IMR-90 (cell line): ENCODE measurements around the genes COL8A2, LSM10, DNALI1, GNL2 and RSPO1.

GRCh38 chr1:36066513-36067209, 17.2 kb upstream of the TEKT2 start:
- RRBS, result no CpG with 5 or more reads among the region's 5 CpGs
CAGE:
- cytosol, long polyA plus RNA, result no peak
- long polyA plus RNA, result no peak
- nucleus, long polyA plus RNA, result no peak

GRCh38 chr1:36093124-36093788, 4.6 kb downstream of the ADPRS start:
- RRBS, result no CpG with 5 or more reads among the region's 12 CpGs
CAGE:
- cytosol, long polyA plus RNA, result no peak
- long polyA plus RNA, result no peak
- nucleus, long polyA plus RNA, result no peak

GRCh38 chr1:36115027-36115694, 9.9 kb downstream of the COL8A2 start:
- RRBS, result 50% methylated on average over 4 of the region's 23 CpGs
CAGE:
- cytosol, long polyA plus RNA, result no peak
- long polyA plus RNA, result no peak
- nucleus, long polyA plus RNA, result no peak

GRCh38 chr1:36124909-36126057, at the start of gene COL8A2:
COL8A2 (minus strand) TSS chr1:36125222.
- RRBS, result 9% methylated on average over 57 of the region's 105 CpGs
CAGE:
- cytosol, long polyA plus RNA, result no peak
- long polyA plus RNA, result no peak
- nucleus, long polyA plus RNA, result no peak

DNA sequence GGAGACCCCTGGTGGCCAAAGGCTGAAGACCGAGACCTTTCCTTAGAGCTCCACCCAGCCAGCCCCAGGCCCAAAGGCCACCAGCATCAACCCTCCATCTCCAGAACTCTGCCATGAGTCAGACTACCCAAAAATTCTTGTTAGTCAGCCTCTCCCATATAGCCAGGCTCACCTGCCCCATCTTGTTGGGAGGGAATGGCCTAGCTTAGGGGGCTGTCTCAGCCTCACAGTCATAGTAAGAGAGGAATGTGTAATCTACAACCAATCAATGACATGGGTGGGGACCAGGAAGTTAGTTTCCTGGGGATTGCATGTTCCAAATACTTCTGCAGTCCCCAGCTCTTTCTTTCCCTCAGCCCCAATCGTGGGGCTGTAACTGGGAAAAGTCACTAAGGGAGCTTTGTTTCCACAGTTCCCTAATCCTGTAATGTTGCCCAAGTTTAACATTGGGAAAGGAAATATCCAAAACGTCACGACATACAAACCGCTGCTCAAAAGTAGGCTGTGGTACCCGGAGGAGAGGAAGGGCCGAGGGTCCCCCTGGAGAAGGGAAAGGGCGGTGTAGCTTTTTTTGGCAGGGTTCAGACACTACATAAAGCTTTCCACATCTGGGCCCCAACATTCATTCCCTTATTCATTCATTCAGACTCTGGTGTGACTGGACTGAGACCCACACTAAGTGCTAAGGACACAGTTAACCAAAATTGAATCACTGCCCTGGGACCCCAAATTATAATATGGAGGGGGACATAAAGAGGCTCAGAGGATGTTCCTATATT, 10.1 kb upstream of the COL8A2 start:
- RRBS, result no CpG with 5 or more reads among the region's 8 CpGs
CAGE:
- cytosol, long polyA plus RNA, result no peak
- long polyA plus RNA, result no peak
- nucleus, long polyA plus RNA, result no peak

DNA sequence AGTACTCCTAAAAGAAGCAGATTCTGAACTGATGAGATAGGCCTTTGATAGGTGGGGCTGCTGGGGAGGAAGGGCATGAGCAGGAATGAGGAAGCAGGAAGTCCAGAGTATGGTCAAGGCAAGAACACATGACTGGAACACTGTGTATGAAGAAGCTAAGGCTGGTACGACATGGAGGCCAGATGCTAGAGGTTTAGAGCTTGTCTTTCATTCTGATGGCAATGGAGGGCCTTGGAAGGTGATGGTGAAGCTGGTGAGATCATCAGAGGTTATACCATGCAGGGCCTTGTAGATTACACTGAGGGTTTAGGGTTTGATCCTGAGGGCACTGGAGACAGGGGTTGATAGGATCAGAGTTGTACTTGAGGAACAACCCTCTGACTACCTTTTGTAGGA, 11.4 kb upstream of the THRAP3 start:
- RRBS, result no CpG with 5 or more reads among the region's 1 CpG
CAGE:
- cytosol, long polyA plus RNA, result no peak
- long polyA plus RNA, result no peak
- nucleus, long polyA plus RNA, result no peak

DNA sequence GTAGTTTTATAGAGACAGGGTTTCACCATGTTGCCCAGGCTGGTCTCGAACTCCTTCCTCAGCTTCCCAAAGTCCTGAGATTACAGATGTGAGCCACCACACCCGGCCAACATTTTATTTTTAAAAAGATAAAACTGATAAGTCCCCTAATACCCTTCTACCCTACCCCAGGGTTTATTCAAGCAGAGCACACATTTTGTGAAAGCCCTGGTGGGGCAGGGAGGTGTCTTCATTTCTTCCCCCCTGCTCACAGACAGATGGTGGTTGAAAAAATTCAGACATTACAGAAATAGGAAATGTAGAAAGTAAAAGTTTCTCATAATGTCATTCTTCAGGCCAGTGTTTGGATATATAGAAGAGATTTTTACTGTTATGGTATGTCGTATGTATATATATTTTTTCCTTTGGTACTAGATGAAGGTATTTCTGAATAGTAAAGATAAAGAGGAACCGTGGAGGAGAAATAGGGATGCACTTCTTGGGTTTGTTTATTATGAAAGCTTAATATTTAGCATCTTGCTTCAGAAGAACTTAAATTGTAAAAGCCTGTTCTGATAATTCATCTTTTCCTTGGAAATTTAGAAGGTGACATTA, 10.0 kb downstream of the THRAP3 start:
- RRBS, result no CpG with 5 or more reads among the region's 4 CpGs
CAGE:
- cytosol, long polyA plus RNA, result no peak
- long polyA plus RNA, result no peak
- nucleus, long polyA plus RNA, result no peak

- RRBS, result no CpG with 5 or more reads among the region's 26 CpGs
CAGE:
- cytosol, long polyA plus RNA, result no peak
- long polyA plus RNA, result no peak
- nucleus, long polyA plus RNA, result no peak
Measured at GRCh38 chr1:36386091-36386853, 548 bp upstream of the STK40 start.

GRCh38 chr1:36397142-36398332, at the start of gene LSM10:
LSM10 (minus strand) TSS chr1:36397908.
- RRBS, result 2% methylated on average over 36 of the region's 65 CpGs
CAGE:
- cytosol, long polyA plus RNA, result no peak
- long polyA plus RNA, result no peak
- nucleus, long polyA plus RNA, result no peak

- RRBS, result no CpG with 5 or more reads among the region's 4 CpGs
CAGE:
- cytosol, long polyA plus RNA, result no peak
- long polyA plus RNA, result no peak
- nucleus, long polyA plus RNA, result no peak
Measured at GRCh38 chr1:36483142-36483518, 417 bp upstream of the CSF3R start.

DNA sequence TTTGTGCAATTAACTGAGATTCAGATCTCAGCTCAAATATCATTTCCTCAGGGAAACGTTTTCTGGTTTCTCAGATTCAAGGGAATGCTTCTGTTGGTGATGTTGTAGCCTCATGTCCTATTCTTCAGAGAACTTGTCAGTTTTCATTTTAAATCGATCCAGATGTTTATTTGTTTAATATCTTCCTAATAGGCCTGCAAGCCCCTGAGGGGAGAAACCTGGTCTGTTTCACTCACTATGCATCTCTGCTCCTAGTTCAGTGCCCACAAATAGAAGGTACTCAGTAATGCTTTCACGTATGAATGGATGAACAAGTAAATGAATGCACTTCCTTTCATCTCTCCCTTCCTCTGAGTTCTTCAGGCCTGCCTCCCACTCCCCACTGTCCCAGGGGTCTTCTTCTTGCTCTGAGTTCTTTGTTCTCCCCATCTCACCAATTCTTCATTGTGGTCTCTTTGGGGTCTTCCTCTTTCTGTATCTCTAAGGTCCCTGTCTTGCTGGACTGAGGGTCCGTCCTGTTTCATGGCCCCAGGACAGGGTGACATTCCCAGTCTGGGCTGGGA, 24.4 kb upstream of the GRIK3 start:
- RRBS, result no CpG with 5 or more reads among the region's 4 CpGs
CAGE:
- cytosol, long polyA plus RNA, result no peak
- long polyA plus RNA, result no peak
- nucleus, long polyA plus RNA, result no peak

GRCh38 chr1:37479253-37479557, 4.8 kb downstream of the ZC3H12A start:
- RRBS, result no CpG with 5 or more reads among the region's 5 CpGs
CAGE:
- cytosol, long polyA plus RNA, result no peak
- long polyA plus RNA, result no peak
- nucleus, long polyA plus RNA, result no peak

DNA sequence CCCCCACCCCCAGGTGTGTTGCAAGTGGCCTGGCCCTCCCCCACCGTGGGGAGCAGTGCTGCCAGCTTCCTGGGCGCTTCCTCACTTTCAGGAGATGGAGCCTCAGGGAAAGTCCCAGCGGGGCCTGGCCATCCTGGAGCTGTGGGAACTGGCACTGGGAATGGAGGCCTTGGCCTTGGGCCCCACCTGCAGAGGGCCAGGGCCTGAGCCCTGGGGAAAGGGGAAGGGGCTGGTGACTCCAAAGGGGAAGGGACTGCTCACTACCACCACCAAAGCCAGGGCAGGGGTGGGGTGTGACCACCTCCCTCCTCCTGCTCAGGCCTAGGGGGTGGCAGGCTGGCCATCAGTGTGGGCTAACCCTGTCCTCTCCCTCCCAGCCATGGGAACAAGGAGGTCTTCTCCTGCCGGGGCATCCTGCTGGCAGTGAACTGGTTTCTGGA, 5.6 kb downstream of the ZC3H12A start:
- RRBS, result no CpG with 5 or more reads among the region's 4 CpGs
CAGE:
- cytosol, long polyA plus RNA, result no peak
- long polyA plus RNA, result no peak
- nucleus, long polyA plus RNA, result no peak

- RRBS, result no CpG with 5 or more reads among the region's 4 CpGs
CAGE:
- cytosol, long polyA plus RNA, result no peak
- long polyA plus RNA, result no peak
- nucleus, long polyA plus RNA, result no peak
Measured at GRCh38 chr1:37498961-37499753, 15.4 kb downstream of the MEAF6 start.

DNA sequence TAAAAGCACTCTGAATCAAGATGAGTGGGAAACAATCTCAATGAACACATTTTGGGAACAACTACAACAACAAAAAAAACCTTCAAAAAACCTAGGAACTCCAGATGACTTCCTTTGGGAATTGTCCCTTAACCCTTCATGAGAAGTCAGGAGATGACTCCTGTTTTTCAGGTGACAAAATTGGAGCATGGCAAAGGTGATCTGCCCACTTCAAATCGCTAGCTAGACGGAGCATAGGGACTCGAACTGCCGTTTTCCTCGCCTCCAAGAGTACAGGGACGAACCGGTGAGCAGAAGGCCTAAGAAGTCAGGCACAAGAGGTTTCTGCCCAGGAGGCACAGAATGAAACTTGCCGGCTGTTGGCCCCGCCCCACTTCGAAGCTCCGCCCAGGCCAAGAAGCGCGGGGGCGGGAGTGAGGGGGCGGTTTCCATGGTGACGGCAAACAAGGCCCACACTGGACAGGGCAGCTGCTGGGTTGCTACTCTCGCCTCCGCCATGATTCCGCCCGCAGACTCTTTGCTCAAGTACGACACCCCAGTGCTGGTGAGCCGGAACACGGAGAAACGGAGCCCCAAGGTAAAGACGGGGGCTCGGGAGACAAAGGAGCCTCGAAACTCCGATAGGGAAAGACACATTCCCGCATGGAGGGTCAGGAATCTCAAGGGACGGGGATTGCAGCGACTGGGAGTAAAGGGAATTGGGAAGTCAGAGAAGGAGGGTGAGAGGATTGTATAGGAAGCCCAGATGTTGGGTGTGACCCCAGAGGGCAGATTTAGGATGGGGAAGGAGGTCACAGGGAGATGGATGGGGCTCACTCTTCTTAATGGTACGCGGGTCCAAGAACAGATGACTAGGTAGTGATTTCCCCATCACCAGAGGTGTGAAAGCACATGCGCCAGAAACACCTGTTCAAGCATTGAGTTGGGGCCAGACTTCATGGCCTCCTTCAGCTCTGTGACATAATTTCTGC, at the start of gene DNALI1:
DNALI1 (plus strand) TSS at position 442 of the 971 bp plus-strand sequence.
- RRBS, result 4% methylated on average over 2 of the region's 34 CpGs
CAGE:
- cytosol, long polyA plus RNA, result start-site peak on the plus strand centred at position 500 of the sequence, 54 bp wide, 242 and 413 reads in 2 replicates
- long polyA plus RNA, result no peak
- nucleus, long polyA plus RNA, result start-site peak on the plus strand centred at position 504 of the sequence, 50 bp wide, 216 and 193 reads in 2 replicates

DNA sequence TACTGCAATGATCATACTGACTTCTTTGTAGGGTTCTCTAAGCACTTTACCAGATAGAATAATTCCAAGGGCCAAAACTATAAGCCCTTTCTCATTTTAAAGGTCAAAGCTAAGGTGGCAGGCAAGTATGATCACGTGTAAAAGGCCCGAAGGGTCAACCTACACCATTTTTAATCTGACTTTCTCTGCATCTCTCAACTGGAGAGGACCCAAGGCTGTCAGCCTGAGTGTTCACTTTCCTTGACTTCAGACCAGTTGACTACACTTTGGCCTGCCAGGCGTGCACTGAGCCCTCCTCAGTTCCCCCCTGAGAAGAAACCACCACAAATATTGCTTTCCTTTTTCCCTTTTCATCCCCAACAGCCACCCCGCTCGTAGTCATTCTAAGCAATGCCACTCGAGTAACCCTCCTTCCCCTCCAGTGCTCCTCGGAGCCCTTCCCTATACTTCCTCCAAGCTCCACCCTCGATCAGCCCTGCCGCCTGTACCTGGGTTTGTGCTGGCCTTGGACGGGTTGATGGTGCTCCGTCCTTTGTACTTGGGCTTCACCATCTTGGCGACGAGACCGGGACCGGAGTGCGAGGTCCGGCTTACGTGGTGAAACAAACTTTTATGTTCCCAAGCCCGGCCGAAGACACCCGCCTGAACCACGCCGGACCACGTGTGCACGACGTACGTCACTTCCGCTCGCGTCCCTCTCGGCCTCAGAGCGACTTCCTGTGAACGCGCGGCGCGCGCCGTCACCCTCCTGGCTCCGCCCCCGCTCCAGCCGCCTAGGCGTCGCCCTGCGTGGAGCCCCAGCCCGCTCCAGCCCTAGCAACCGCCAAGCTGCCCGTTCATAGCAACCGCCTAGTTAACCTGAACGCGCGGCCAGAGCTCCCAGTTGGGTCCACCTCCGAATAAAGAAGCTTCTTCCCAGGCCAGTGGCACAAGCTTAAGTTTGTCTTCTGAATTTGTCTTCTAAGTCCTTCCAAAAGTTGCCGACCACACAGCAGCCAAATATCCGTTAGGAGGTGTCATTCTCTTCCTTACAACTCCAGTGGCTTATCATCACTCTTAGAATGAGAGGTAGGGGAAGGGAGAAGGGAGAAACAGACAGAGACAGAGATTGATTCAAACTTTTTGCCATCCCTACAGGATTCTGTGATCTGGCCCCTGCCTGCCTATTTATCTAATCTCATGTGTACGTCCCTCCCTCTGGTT, at the start of gene GNL2:
GNL2 (minus strand) TSS at position 667 of the 1,203 bp plus-strand sequence.
- RRBS, result no CpG with 5 or more reads among the region's 56 CpGs
CAGE:
- cytosol, long polyA plus RNA, result start-site peak on the minus strand centred at position 639 of the sequence, 62 bp wide, 52 and 346 reads in 2 replicates
- long polyA plus RNA, result start-site peak on the minus strand centred at position 654 of the sequence, 31 bp wide, 300 and 440 reads in 2 replicates
- nucleus, long polyA plus RNA, result start-site peak on the minus strand centred at position 639 of the sequence, 62 bp wide, 326 and 39 reads in 2 replicates

DNA sequence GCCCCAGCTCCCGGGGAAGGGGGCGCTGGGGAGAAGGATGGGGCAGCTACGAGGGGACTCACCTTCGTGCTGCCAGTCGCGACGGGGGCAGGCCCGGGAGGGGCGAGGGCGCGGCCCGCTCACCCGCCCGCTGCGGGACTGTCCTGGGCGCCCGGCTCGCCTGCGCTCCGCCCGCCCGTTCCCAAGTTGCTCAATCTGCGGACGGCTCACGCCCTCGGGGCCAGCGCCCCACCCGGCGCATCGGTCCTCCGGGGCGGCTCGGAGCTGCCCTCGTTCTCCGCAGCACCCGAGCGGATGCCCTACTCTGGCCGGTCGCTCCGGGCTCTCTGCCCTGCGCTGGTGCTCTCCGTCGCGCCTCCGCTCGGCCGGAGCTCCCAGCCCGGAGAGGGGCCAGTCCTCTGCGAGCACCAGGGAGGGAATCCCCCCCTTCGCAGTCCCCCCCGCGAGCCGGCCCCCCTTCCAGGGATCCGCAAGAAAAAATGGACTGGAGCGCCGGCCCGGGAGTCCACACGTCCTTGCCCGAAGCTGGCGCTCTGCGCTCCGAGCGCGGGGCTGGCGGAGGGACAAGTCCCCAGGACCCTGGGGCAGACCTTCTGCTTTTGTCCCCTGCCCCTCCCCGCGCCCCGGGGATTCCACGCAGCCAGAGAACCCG, at the start of gene RSPO1:
RSPO1 (minus strand) TSS at position 389 of the 652 bp plus-strand sequence.
- RRBS, result 2% methylated on average over 54 of the region's 70 CpGs
CAGE:
- cytosol, long polyA plus RNA, result no peak
- long polyA plus RNA, result no peak
- nucleus, long polyA plus RNA, result no peak

DNA sequence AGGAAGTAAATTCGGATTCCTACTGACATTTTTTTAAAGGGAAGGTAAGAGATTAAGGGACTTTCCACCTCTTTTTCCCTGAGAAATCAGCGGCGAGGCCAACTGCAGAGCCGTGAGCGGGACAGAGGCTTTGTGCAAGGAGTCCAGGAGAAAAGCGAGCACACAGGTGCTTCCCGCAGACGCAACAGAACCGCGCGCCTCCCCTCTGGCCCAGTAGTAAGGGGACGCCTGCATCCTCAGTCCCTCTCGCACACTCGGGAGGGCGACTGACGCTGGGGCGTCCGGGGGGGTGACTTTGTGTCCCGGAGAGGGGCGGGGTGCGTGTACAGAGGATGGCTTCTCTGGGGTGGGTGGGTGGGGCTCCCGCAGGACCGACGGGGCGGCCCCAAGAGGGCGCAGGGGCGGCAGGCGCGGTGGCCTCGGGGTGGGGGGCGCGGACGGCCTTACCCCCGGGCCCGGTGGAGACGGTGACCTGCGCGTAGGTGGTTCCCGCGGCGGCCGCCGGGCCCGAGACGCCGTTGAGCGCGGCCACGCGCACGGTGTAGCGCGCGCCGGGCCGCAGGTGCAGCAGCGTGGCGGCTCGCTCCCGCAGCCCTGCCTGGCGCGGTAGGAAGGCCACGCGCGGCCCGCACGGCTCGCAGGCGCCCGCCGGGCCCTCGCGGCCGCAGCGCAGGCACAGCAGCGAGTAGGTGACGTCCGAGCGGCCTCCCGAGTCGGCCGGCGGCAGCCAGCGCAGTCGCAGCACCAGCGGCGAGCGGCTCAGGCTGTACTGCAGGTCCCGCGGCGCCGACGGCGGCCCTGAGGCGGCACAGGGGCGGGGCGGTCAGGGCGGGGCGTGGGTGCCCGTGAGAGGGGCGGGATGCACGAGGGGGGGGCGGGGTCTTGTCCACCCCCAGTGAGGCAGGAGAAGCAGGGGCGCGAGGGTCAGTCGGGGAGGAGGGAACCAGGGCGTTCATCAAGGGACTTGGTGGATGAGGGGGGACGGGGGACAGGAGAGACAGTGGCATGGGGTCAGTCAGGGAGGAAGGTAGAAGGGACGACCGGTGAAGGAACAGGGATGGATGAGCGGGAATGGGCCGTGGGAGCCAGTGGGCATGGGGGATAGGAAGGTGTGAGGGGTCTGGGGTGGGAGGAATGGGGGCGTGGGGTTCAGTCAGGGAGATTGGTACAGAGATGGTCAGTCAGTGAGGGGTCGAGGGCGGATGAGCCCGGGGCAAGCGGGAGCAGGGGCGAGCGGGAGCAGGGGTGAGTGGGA, 12.1 kb downstream of the EPHA10 start:
- RRBS, result 3% methylated on average over 49 of the region's 119 CpGs
CAGE:
- cytosol, long polyA plus RNA, result no peak
- long polyA plus RNA, result no peak
- nucleus, long polyA plus RNA, result no peak

- RRBS, result 5% methylated on average over 21 of the region's 57 CpGs
CAGE:
- cytosol, long polyA plus RNA, result no peak
- long polyA plus RNA, result no peak
- nucleus, long polyA plus RNA, result no peak
Measured at GRCh38 chr1:37794370-37795308, 992 bp downstream of the MANEAL start.

- RRBS, result 19% methylated on average over 11 of the region's 20 CpGs
CAGE:
- cytosol, long polyA plus RNA, result no peak
- long polyA plus RNA, result no peak
- nucleus, long polyA plus RNA, result no peak
Measured at GRCh38 chr1:37795368-37795854, 1.8 kb downstream of the MANEAL start.